ENCODE data around the genes MAP7D3, SPANXC and SPANXA1.

DNA sequence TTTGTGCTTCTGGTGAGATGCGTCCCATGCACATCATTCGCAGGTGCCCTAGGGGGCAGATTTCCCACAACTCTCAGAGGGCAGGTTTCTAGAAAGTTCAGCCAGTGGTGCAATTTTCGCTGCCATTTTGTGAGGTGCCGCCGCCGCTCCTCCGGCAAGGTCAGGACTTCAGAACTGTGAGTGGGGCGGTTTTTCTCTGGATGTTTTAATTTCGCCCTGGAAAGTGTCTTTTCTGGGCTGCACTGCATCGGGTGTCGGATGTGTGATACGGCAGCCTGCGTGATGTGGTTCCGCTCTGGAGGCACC lies 27.1 kb downstream of the CT45A3 start:
- PRO-cap, result no peak
- RAMPAGE, long total RNA, 4 experiments, result no peak in any of the 4 experiments

DNA sequence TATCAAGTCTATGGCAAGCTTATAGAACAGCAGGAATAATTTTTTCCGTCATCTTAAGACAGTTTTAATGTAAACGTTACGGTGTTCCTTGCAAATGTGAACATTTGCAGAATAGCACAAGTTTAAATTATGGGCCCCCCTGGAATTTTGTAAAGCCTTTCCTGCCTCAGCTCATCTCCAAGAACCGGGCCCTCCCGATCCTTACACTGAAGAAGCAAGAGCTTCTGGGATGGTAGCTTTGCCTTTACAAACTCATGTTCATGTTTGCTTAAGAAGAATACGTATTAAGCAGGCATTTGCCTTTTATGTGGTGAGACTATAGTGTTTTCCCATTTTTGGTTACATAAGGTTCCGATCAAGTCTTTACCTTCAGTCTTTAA lies 47.8 kb upstream of the FHL1 start:
- PRO-cap, result no peak
- RAMPAGE, long total RNA, 4 experiments, result no peak in any of the 4 experiments

- PRO-cap, result no peak
- RAMPAGE, long total RNA, 4 experiments, result no peak in any of the 4 experiments
Observed at GRCh38 chrX:136150029-136150517, 46.8 kb upstream of the FHL1 start.

GRCh38 chrX:136251199-136251921 lies at the start of gene MAP7D3:
Gene MAP7D3, minus strand, starts transcription at chrX:136251400.
- PRO-cap, result bidirectional peak, plus-strand start at chrX:136251528, minus-strand start at chrX:136251365
- RAMPAGE, long total RNA, 4 experiments, result start-site peak on the minus strand in 4 of 4 experiments, at chrX:136251359-136251414 at its widest, 152 to 570 reads per replicate

DNA sequence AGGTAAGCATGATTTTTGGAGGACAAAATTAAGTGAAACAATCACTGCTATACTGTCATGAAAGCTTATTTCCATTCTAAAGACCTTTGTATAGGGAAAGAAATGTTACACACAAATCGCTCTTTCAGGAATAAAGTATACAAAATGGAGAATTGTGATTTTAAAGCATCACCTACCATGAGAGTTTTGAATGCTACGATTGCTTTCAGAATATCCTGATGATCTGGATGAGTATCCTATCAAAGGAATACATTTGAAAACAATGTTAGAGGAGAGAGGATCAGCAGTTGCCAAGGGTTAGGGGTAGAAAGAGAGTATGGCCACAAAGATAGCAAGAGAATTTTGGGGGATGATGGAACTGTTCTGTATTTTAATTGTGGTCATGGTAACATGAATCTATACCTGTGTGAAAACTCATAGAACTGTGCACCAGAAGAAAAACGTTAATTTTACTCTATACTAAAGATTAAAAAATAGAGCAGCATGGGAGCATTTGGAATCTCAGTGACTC lies 39.9 kb downstream of the CD40LG start:
- PRO-cap, result no peak
- RAMPAGE, long total RNA, 4 experiments, result start-site peak on the minus strand in 1 of 4 experiments, centred at position 260 of the sequence, 16 reads per replicate

DNA sequence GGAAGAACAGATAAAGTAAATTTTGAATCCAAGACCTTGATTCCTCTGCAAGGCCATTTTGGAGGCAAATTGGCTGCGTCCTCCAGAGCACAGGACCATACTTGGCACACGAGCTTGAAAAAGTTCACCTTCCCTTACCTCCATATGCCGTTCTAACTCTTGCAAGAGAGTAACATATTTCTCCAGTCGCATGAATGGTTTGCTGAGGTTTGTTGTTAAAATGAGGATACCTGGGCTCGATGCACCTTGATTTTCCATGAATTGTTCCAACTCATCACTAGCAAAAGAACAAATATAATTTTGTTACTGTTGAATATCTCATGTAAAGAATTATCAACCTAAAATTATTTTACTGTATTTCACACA lies 42.5 kb downstream of the CD40LG start:
- PRO-cap, result no peak
- RAMPAGE, long total RNA, 4 experiments, result start-site peak on the minus strand in 1 of 4 experiments, centred at position 209 of the sequence, 30 reads per replicate

DNA sequence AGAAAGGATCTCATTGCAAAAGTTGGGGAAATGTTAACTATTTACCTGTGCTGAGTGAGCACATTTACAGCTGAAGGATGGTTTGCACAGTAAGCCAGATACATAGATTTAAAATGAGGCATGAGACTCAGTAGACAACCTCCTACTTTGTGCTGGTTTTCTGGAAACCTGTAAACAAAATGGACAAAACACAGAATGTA lies 58.8 kb downstream of the CD40LG start:
- PRO-cap, result no peak
- RAMPAGE, long total RNA, 4 experiments, result no peak in any of the 4 experiments

- PRO-cap, result no peak
- RAMPAGE, long total RNA, 4 experiments, result no peak in any of the 4 experiments
Observed at GRCh38 chrX:136731308-136731739, 49.4 kb downstream of the ARHGEF6 start.

- PRO-cap, result no peak
- RAMPAGE, long total RNA, 4 experiments, result no peak in any of the 4 experiments
Observed at GRCh38 chrX:136766820-136767064, 14.0 kb downstream of the ARHGEF6 start.

GRCh38 chrX:137568463-137569709 lies 3.0 kb downstream of the ZIC3 start:
- PRO-cap, result no peak
- RAMPAGE, long total RNA, 4 experiments, result no peak in any of the 4 experiments

GRCh38 chrX:138001290-138001489 lies 435.3 kb downstream of the ZIC3 start:
- PRO-cap, result no peak
- RAMPAGE, long total RNA, 4 experiments, result no peak in any of the 4 experiments

- PRO-cap, result no peak
- RAMPAGE, long total RNA, 4 experiments, result no peak in any of the 4 experiments
Observed at GRCh38 chrX:139200718-139201249, 329.8 kb upstream of the F9 start.

DNA sequence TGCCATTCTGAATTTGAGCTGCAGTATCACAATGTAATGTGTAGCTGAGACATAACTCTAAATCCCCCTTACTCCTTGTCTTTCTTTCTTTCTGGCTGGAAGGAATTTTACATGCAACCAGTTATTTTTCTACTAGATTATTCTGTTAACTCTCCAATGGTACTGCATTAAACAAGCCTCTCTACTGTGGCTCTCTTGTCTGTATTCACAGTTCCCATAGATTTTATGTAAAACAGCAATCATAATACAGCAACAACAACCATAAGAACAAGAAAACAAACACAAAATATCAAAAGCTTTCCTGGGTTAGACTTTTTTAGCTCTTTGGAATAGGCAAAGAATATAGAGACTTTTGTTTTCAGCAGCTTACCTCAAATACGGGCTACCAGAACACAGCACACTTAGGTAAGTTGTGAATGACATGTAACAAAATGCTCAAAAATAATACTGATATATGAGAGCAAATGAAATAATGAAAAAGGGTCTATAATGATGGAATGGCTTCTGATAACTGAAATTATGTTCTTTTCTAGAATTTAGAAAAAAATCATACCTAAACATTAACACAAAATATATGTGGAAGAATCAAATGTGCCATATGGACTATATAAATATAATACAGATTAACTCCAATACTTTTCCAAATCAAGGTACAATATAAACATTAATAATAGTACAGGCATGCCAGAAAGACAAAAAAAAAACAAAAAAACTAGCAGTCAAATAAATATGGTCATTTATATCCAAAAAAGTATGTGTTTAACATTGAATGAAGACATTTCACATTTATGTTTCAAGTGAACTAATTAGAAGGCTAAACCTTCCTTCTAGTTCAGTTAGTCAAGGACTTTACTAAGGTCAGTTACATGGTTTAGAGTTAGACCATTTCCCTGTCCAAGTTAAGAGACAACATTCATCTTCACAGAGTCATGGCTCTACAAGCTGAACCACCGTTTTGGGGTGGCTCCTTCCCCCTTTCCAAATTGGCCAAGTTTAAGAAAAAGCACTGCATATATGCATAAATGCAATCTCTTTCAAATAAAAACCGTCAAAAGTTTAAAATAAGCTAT lies 19.3 kb upstream of the MCF2 start:
- PRO-cap, result no peak
- RAMPAGE, long total RNA, 4 experiments, result start-site peak on the minus strand in 1 of 4 experiments, centred at position 226 of the sequence, 22 reads per replicate

- PRO-cap, result no peak
- RAMPAGE, long total RNA, 4 experiments, result no peak in any of the 4 experiments
Observed at GRCh38 chrX:139796119-139796480, 88.1 kb upstream of the MCF2 start.

GRCh38 chrX:139832029-139832610 lies 100.7 kb downstream of the ATP11C start:
- PRO-cap, result no peak
- RAMPAGE, long total RNA, 4 experiments, result no peak in any of the 4 experiments

DNA sequence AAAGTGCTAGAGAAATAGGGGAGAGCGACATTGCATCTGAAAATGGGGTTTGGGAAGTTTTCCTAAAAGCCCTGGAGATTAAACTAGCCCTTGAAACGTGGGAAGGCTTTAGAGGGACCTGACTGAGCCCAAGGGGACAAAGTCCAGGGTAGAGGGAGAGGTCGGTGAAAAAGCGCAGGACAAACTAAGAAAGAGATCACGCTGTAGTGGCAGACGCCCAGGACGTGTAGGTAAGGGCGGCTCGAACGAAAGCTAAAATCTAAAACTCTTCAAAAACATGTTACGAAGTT lies 1.0 kb upstream of the ATP11C start:
- PRO-cap, result no peak
- RAMPAGE, long total RNA, 4 experiments, result no peak in any of the 4 experiments

GRCh38 chrX:140783111-140783650 lies 219.2 kb upstream of the SPANXB1 start:
- PRO-cap, result no peak
- RAMPAGE, long total RNA, 4 experiments, result no peak in any of the 4 experiments

DNA sequence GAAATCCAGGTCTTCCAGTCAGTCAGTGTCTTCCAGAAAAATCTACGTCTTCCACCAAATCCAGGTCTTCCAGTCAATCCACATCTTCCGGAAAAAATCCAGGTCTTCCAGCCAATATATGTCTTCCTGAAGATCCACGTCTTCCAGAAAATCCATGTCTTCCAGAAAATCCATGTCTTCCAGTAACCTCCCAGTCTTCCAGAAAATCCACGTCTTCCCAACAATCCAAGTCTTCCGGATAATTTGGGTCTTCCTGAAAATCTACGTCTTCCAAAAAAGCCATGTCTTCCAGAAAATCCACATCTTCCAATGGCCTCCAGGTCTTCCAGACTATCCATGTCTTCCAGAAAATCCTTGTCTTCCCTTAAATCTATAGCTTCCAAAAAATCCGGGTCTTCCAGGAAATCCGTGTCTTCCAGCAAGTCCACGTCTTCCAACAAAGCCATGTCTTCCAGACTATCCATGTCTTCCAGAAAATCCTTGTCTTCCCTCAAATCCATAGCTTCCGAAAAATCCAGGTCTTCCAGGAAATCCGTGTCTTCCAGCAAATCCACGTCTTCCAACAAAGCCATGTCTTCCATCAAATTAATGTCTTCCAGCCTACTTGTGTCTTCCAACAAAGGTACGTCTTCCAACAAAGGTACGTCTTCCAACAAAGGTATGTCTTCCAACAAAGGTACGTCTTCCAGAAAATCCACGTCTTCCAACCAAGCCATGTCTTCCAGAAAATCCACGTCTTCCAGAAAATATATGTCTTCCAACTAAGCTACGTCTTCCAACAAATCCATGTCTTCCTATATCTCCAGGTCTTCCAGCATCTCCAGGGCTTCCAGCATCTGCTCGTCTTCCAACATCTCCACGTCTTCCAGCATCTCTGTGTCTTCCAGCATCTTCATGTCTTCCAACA lies 218.5 kb upstream of the SPANXB1 start:
- PRO-cap, result no peak
- RAMPAGE, long total RNA, 4 experiments, result no peak in any of the 4 experiments

DNA sequence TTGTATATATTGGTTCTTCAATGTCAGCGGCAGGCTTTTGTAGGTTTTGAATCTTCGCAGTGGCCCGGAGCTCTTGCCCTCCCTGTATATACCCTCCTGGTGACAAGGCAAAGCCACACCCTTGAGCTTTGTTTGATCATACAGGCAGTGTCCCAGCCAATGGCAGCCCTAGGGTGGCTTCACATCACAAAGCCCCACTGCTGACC lies at the start of gene SPANXC:
SPANXC (minus strand) TSS at position 61 of the 206 bp plus-strand sequence.
- PRO-cap, result no peak
- RAMPAGE, long total RNA, 4 experiments, result no peak in any of the 4 experiments

- PRO-cap, result no peak
- RAMPAGE, long total RNA, 4 experiments, result no peak in any of the 4 experiments
Observed at GRCh38 chrX:141584612-141584912, at the start of gene SPANXA1. Gene SPANXA1, minus strand, starts transcription at chrX:141584738.